Mucosa of descending colon (tissue), 1 donor: Measurements from ENCODE around the genes ZNF197, CDCP1 and FAM240A.

GRCh38 chr3:43759107-43759703 lies 68.5 kb downstream of the ABHD5 start:
- PRO-cap: unidirectional peak, minus-strand start at chr3:43759419

DNA sequence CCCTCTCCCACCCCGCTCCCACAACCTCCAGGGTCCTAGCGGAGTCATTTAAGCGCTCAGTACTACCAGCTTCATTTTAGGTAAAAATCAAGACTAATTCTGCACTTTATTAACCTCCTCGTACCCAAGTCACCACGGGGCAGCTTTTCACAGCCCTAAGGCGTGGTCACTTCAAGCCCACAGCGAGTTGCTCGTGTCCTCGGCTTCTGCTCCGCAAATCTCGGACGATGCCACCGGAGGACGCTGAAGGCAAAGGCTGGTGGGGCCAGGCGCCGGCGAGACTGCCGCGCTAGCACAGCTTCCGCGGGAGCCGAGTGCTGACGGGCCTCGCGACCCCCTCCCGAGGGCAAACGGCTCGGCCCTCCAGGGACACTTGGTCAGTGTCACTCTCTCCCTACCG lies 245.5 kb upstream of the TOPAZ1 start:
- PRO-cap: no peak

GRCh38 chr3:44444114-44444894 lies 33.2 kb downstream of the ZNF445 start:
- PRO-cap: no peak

GRCh38 chr3:44624601-44625563 lies at the start of gene ZNF197:
ZNF197 (plus strand) TSS chr3:44625036.
- PRO-cap: bidirectional peak, plus-strand start at chr3:44625037, minus-strand start at chr3:44624943; unidirectional peak, minus-strand start at chr3:44625477

GRCh38 chr3:44760716-44761502 lies 510 bp downstream of the KIAA1143 start:
- PRO-cap: no peak

DNA sequence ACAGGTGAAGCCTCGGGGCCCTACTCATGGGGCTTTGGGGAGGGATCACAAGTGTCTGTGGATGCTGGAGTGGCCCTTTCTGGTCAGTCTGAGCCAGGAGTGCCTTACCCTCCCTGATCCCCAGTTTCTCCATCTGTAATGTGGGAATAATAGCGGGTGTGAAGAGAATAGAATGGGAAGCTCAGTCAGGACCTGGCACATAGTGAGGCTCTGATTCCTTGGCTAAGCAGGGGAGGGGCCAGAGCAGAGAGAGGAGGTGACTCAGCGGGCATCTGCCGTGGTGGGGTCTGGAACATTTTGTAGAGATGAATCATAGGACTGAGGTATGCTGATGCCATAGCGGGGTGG lies 11.1 kb downstream of the TGM4 start:
- PRO-cap: no peak

DNA sequence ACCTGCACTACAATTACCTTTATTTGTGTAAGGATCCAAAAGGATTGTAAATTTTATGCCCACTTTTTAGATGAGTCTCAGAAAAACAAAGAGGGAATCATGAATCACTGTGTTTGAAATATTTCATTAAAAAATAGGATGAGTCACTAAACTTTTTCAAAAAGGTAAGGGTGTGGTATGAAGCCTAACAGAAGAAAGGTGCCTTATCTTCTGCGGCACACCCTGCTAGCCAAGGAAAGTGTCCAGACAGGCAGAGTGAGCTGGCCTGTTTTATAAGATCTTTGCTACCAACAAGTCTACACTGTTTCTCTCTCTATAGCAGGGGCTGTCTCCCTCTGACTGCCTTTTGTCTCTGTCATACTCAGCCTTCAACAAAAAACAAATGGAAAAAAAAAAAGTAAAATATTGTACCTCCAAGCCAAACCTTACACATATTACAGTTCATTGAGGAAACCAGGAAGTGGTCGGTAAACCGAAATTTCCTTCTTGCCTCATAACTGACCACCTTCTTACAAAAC lies 9.2 kb downstream of the ZDHHC3 start:
- PRO-cap: unidirectional peak, plus-strand start at position 232 of the sequence

- PRO-cap: no peak
Observed at GRCh38 chr3:44996480-44997287, 20.6 kb downstream of the EXOSC7 start.

- PRO-cap: no peak
Observed at GRCh38 chr3:45000625-45001384, 24.8 kb downstream of the EXOSC7 start.

DNA sequence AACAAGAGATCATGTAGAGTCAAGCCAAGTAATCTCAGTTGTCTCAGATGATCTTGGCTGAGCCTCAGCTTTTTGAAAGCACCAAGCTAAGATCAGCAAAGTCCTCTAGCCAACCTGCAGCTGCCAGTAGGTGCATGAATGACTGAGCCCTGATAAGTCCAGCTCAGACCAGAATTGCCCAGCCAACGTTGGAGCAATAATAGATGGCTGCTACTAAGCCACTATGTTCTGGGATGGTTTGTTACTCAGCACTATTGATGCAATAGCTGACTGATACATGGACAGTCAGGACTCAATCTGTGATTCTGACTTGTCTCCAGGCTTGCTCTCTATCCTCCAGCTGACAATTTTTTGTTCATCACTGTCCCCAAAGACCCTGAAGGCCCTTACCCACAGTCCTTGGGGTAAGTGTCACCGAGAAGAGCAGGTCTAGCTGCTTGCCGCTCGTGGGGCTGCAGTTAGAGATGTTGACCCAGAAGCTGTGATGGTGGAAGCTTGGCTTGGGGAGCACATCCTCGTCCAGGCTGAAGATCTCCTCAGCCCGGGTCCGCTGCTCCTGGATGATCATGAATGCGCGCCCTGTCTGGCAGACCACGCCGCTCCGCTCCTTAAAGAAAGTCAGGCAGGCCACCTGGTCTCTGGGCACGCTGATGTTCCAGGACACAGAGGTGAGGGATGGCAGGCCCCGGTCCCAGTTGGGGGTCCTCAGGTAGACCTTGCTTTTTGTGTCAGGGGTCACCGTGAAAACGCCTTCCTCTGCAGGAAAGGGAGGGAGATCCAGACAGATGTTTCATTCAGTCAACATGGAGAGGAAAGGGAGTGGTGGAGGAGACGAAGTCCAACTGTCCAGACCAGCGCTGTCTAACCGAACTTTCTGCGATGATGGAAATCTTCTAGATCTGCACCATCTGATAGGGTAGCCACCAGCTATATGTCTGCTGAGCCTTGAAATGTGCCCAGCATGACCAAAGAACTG lies 55.1 kb downstream of the CDCP1 start:
- PRO-cap: no peak

DNA sequence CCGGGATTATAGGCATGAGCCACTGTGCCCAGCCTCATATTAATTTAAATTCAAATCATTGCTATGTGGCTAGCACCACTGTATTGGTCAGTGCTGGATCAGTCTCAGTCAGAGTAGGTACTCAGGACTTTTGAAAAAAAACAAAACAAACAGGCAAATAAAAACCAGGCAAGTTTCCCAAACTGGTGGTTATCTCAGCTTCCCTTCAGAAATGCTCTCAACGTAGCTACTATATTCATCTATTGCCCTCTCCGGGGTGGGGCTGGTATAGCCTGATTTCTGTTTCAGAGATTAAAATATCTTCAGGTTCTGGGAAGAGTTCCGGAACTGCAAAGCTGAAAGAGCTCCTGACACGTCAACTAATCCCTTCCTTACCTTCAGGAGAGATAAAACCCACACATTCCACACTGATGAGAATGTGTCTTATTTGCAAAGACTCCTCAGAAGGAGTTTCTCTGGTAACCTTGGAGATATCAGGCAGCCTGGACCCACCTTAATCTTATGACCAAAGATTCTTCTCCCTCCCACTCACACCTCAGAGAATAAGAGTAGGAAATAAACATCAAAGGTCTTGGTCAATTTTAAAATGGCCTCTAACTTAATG lies 54.0 kb downstream of the CDCP1 start:
- PRO-cap: no peak

DNA sequence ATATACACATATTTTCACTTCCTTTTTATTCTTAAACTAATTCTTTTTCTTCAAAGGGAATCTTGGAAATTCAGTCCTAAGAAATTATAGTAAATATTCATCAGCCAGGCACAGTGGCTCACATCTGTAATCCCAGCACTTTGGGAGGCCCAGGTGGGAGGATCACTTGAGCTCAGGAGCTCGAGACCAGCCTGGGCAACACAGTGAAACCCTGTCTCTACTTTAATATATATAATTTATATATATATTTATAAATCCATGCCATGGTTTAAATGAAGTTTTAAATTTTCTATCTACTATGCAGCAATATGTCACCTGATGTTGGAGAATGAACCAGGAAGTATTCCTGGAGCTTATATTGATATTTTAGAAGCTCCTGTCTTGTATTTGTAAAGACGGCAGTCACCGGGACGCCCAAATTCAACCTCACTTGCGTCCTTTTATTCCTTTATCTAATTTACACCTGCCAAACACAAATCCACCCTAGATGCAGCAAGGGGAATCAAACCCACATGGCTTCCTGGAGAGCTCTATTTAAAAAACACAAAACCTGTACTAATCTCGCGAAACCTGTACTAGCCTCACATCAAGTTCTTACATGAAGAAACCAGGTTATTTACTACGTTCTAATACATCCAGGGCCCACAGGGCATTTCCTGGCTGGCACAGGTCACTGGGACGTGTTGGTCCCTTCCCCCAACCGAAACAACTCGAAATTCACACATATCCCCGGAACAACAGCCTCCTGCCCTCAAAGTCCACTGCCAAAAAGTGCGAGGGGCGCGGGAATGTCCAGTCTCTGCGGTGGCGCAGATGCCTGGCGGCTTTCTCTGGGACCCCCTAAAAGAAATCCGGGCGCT lies 1.2 kb downstream of the CDCP1 start:
- PRO-cap: unidirectional peak, plus-strand start at position 384 of the sequence

- PRO-cap: bidirectional peak, plus-strand start at chr3:45145975, minus-strand start at chr3:45145823; bidirectional peak, plus-strand start at chr3:45146557, minus-strand start at chr3:45146387
Observed at GRCh38 chr3:45145621-45146798, at the start of gene CDCP1. CDCP1 (minus strand) TSS chr3:45146378.

DNA sequence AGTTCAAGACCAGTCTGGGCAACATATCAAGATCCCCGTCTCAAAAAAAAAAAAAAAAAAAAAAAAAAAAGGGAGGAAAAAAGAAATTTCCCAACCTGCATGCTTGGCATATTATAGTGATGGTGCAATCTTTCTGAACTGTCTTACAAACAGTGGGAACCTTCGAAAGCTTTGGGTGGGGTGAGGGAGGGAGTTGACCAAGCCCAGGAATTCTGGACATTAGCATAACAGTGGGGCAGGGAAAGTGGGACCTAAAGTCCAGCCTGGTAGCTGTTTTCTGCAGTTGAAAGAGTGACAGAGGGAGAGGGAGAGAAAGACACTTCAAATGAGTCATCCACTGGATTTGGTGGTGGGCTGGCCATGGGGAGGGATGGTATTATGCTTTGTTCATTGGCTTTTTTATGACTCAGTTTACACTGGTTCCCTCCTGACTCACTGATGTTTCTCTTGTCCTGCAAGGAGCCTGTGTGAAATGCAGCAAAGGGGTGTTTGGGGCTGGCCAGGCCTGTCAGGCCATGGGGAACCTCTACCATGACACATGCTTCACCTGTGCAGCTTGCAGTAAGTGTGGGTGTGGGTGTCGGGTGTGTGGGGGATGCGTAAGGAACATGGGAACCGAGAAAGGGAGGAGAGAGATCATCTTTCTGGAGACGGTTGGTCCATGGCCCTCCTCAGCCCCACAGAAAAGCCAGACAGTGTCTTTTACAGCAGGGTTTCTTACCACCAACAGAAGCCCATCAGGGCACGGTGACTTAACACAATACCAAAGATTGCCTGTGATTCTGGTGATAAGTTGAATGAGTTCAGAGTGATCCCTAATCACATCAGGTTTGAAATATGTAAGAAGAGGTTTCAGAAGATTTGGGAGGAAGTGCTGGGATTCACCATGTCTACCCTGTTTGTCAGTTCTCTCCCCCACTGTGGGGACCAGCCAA lies 41.4 kb downstream of the LIMD1 start:
- PRO-cap: no peak

DNA sequence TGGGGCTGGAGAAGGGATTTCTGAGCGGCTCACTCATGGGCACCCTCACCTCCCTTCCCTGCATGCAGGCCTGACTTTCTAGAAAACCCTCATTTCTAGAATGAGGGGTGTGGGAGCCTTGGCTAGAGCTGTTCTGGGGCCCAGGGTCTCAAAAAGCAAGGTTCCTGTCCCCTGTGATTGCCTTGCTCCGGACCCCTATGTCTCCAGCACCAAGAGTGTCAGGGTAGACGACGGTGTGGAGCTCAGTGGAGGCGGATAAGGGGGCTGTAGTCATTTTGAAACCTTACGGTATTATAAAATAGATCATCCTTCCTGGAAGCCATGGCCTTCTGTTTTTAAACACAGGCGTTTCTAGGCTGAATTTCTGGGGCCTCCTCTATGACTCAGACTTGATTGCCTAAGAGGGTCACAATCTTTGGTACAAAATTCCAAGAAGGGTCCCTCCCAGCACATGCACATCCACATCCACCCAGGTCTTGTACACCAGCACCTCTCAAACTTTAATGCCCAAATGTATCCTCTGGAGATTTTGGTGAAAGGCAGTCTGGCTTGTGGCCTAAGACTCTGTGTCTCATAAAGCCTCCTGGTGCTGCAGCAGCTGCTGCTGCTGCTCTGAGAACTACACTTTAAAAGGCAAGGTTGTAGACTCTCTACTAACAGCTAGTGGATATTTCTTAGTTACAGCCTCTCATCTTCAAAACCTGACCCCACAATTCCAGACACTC lies 70.5 kb upstream of the XCR1 start:
- PRO-cap: no peak

- PRO-cap: bidirectional peak, plus-strand start at chr3:46098674, minus-strand start at chr3:46098576
Observed at GRCh38 chr3:46098329-46098830, 71.1 kb upstream of the XCR1 start.

- PRO-cap: no peak
Observed at GRCh38 chr3:46490713-46491667, 6.8 kb upstream of the RTP3 start.

DNA sequence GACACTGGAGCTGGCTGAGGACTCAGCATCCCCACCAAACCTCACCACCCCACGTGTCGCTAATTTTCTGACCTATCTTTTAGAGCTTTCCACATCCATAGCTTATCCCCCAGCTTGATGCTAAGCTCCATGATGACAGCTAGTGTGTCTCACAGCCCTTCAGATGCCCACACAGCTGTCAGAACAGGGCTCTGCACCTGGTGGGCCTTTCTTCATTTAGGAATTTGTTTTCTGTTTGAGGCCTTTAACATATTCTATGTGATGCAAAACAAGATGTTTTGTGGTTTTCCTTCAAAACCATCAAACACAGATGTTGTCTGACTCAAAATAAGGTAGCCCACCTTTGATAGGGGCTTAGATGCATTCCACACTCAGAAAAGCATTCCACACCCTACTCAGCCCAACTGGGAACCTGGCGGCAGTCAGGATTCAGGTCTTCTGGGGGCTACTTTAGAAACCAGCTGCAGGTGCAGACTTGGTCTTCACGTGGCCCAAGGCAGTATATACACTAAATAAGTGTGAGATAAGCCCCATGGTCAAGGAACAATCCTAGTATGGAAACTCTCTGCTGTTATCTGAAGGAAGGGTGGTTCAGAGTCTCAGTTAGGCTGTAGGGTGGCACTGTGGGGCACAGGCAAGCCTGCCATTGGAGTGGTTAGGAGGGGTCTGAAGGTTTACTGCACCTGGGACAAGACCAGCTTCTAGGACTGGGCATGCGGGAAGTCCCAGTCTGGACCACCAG lies 20.2 kb downstream of the LRRC2 start:
- PRO-cap: no peak

DNA sequence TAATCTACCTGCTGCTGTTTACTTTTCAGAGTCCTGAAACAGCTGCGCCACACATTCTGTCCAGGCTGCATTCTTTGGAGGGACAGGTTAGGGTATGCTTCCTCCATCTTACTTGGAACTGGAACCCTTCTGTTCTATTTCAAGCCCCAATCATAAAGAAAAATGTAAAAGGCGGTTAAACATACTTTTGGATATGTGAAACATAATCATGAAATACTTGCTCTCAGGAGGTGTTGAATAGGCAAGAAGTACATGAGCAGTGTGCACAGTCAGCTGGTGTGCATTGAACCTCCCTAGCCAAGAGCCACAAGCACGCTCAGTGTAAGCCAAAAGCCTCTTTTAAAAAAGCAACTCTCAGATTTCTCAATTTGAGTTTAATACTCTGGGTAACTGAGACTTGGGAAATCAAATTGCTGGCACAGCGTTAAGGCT lies at the start of gene FAM240A:
TSS of gene FAM240A (plus strand) at position 408 of the 432 bp plus-strand sequence.
- PRO-cap: no peak

- PRO-cap: no peak
Observed at GRCh38 chr3:46628851-46629443, 16.6 kb downstream of the FAM240A start.